ENCODE results near the genes ATF7IP, H4C16 and WBP11.

GRCh38 chr12:13218014-13219080 is 21.8 kb downstream of the EMP1 start:
- PRO-cap = no peak

- PRO-cap = no peak
These were observed 54.9 kb downstream of the EMP1 start for GRCh38 chr12:13251541-13251796.

DNA sequence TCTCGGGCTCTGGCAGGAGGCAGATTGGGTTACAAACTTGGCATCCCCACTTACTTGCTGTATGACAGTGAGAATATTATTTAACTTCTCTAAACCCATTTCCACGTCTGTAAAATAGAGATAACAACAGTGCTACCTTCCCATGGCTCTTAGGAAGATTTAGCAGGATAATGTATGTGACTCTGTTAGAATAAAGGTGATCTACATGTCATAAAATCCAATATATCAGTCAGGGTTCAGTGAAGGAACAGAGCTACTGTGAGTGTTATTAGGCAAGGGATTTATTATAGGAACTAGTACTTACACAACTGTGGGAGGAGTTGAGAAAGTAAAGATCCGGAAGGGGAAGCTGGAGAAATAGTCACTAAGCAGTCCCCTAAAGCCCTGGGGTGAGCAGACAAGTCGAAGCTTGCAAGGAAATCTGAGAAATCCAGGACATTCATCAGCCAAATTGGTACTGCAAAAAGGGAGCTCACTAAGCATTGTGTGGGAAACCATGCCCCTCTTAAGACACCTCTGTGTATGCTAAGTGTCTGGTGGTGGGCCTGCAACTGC is 92.0 kb upstream of the ATF7IP start:
- PRO-cap = no peak

DNA sequence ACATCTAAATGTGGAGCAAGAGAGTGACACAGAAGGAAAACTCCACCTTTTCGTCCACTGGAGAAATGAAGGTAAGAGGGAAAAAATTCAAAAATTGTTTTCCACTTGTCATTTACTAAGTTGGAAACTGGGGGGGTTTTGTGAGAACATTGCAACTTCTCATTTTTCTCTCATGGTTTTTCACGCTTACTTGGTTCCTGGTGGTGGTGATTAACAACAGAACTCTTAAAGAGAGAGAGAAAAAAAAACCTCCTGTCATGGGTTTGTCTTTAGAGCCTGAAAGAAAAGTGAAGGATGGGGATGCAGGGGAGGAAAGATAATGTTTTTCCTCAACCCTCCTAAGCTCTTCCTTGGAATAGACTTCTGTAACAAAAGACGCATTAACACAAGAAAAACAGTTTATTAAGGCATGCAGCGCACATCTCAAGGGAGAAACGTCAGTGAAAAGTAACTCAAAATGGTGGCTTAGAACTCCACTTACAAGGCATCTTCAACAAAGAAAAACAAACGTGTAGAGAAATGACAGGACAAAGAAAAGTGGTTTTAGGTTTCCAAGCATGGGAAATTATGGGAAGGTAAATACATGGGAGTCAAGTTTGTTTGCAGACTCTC is 81.9 kb upstream of the ATF7IP start:
- PRO-cap = no peak

DNA sequence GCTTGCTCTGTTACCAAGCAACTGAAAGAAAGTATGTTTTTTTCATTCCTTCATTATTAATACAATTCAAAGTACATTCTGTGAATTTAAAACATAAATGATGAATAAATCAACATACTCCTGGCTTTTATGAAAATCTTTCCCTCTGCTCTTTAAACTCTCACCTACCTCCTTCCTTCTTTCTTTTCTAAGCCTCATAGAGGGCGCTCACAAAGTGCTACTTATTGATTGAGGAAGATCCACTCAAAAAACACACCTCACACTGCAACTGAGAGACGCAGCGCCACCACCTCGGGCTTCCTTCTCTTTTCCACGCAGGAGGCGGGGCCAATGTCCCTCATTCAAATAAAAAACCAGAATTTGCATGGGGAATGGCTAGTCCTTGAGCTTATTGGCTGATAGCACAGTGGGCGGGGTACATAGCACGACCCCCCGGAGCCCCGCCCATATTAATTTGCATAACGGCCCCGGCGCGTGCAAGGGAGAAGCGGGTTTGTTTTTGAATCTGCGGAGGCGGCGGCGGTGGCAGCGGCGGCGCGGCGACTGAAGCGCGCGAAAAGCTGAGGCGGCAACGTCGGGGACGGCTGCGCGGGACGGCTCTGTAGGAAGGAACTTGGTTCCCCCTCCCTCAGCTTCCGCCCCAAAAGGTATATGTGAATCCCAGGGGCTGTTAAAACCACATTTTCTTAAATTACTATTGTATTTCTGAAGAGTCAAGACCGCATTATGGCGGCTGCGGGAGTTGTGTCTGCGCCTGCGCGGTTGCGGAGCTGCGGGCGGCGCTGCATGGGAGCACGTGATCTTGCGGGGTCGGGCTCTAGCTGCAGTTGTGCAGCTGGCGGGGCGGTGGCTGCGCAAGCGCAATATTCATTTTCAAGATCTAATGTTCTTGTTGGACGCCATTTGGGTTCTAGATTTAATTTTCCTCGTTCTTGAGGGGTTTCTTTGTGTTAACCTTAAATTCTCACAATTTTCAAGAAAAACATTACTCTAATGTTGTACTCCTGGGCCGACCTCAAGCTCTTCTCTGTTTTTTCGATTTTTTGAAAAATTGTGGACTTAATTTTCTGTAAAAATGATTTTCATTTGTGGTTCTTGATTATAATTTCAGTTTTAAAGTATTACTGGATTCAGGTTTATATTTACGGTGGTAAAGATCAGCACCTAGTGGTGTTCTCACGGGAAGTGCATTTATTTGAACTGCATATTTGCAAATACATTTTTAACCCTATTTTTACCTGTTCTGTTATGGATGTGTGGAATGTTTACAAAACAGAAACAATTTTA is at the start of gene ATF7IP:
Gene ATF7IP, plus strand, starts transcription at position 502 of the 1,287 bp plus-strand sequence.
- PRO-cap = bidirectional peak, plus-strand start at position 502 of the sequence, minus-strand start at position 311 of the sequence

DNA sequence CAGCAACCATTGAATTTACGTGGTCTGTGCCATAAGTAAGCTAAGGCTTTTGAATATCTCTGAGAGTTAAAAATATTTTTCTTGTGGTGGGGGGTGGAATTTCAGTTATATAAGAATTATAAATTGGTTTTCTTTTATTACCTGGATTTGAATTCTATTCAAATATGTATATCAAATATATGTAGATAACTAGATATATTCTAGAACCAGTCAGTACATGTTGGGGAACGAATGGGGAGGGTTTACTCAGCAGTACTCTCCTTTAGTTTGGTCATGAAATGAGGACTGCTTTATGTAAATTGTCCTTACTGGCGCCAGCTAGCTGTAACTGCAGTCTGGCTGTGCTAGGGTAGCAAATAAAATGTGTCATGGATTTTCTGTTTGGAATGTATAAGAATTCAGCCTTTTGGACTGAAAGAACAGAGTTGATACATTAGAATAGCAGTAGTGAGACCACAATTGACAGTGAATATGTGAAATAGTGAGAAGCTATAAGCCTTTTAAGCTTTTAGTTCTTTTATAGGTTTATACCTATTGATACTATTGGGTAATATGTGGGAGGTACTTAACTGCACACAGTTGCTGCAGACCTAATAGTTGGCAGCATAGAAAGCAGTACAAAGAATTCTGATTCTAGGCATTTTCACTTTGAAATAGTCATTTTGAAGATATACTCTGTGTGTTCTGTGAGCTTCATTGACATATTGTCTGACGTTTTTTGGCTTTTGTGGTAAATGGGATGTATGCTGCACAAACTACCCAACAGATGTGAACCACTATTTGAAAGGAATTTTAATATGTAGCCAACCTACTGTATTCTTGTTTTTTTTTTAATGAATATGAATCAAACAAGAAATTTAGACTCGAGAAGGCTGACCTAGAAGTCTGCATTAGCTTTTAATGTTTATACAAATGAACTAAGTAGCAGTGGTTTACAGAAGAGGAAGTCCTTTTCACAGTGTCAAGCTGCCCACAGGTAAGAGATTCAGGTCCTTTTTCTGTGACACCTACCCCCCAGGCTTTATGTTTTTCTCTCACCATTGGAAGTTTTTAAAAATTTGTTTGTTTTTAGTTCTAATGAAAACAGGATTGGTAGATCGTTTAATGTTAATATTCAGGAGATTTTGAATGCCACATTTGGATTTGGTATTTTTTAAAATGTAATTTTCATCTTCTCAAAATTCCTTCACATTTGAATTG is 29.2 kb downstream of the ATF7IP start:
- PRO-cap = no peak

GRCh38 chr12:14403560-14404139 is 38.2 kb downstream of the ATF7IP start:
- PRO-cap = no peak

GRCh38 chr12:14554197-14554932 is 13.3 kb downstream of the PLBD1 start:
- PRO-cap = no peak

GRCh38 chr12:14665461-14665736 is 31.0 kb downstream of the GUCY2C start:
- PRO-cap = no peak

DNA sequence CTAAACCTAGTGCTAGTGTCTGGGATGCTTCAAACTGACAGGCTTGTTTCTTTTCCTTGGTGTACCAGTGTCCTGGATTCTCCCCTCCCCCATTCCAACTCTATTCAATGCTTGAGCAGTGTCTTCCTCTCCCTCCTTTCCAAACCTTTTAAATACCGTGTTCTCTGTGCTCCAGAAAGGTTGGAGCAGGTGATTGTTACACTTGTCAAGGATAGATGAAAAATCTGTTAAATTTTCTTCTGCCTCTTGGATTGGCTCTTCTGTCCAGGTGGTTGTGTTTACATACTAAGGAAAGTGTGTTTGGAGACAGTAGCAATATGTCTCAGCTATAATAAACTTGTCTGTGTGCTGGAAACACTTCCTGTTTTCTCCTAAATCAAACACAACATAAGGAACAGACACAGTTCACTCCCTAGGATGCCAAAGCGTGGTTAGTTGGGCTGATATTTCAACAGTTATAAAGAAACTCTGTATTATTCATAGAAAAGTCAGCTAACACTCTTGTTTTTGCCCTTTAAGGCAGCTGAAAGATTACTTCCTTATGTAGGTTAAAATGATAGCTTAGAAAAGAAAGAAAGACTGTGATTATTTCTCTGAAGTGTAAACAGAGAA is 14.5 kb upstream of the GUCY2C start:
- PRO-cap = no peak

DNA sequence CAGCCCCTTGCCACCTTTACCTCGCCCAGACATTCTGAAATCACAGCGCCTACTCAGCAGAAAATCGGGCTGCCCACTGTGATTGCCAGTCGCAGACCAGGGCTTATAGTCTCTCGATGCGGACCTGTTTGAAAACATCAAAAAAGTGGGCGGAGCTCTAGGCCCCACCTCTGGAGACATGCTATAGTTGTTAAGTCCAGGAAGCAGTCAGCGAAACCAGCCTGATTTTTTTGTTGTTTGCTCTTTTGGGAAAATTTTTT is at the start of gene H4C16:
Gene H4C16, minus strand, starts transcription at position 80 of the 260 bp plus-strand sequence.
- PRO-cap = bidirectional peak, plus-strand start at position 181 of the sequence, minus-strand start at position 80 of the sequence

GRCh38 chr12:14777140-14777837 is 3.1 kb downstream of the H2AJ start:
- PRO-cap = no peak

DNA sequence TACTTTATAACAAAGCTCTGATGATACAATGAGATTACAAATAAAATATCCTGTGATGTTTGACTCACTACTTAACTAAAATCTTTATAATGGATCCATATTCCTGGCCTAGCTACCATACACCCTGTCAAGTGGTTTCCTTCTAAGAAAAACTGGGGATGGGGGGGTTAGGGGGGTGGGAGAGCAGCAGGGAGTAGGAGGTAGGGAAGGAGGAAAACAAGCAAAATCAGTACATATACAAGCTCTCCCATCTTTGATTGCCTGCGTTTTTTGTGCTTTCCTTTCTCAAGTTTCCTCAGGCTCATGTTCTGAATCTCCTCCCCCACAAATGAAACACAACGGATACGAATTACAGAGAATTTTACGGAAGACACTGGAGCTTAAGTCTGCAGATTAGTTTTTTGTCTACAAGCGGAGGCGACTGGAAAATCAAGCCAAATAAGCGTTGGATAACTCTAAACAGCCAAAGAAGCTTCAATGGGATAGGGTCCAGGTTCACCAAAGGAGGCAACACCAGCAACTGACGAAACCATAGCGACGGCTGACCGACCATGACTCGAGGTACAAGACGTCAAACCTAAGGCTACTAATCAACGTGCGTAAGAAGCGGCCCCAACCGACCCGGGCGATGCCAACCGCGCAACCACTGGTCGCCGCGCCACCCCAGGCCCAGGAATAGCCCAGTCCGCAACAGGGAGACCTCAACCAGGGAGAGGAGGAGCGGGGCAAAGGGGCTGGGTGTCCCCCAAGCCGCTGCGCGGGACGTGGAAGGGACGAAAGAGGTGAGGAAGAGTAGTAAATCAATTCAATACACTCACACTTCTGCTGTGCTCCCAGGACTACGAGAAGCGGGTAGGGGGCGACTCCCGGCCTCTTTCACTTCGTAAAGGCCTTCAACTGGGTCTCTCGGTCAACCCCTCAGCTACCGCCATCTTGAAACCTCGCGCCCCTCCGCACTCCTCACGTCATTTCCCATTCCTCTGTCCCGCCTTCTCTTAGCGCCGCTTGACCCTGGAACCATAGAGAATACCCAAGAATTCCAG is at the start of gene WBP11:
Gene WBP11, minus strand, starts transcription at position 945 of the 1,043 bp plus-strand sequence.
- PRO-cap = bidirectional peak, plus-strand start outside the sequence, minus-strand start at position 943 of the sequence

DNA sequence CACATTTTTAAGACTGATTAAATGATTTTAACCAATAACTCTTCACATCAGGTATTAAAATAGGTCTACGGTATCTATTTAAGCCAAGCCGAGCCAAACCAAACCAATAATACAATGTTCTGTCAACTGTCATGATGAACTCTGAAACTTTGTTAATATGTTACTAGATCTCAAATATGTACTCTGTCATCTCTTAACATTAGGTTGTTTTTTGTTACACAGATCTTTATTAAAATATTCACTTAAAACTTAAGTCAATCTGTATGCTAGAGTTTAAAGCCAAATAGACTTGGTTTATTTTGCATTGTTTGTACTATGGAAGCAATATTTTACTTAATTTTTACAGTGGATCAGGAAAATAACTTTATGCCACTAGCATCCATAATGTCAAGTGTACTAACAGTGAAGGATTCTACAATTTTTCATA is 929 bp downstream of the ART4 start:
- PRO-cap = no peak

- PRO-cap = no peak
These were observed 6.4 kb upstream of the ART4 start for GRCh38 chr12:14849598-14850169.

DNA sequence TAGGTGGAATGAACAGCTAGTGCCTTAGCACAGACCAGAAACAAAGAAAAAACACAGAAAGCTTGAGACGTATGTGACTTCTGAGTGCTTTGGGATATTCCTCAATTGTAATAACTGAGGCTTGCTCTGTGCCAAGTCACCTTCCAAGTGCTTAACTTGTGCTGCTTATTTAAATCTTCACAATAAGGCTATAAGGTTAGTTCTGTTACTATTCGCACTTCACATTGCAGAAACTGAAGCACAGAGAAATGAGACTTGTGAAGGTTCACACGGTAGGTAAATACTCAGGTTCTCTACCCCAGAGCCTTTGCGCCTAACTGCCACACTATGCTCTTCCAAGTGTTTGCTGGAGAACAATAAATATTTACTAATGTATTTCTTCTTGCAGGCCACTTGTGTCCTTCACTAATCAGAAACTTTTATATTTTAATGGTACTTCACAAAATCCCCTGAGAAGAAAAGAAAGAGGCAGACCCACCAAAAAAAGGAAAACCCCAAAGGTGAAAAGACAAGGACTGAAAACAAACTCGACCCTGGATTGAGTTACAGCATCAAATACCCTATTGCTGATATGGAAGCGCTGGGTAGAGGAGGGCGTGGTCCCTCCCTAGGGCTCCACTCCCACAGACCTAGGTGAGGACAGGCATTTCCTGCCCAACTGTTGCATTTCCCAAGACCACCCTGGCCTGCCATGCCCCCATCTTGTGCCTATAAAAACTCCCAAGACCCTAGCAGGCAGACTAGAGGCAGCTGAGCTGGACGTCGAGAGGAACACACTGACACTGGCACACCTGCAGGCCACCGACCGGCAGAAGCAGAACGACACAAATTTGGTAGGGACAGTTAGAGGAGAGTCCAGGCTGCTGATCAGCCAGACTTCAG is 18.2 kb upstream of the MGP start:
- PRO-cap = no peak

DNA sequence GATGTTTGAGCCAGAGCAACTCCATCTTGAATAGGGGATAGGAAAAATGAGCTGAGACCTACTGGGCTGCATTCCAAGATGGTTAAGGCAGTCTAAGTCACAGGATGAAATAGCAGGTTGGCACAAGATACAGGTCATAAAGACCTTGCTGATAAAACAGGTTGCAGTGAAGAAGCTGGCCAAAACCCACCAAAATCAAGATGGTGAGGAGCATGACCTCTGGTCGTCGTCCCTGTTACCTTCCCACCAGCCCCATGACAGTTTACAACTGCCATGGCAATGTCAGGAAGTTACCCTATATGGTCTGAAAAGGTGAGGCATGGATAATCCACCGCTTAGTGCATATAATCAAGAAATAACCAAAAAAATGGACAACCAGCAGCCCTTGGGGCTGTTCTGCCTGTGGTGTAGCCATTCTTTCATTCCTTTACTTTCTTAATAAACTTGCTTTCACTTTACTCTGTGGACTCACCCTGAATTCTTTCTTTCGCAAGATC is 13.6 kb downstream of the ERP27 start:
- PRO-cap = no peak

DNA sequence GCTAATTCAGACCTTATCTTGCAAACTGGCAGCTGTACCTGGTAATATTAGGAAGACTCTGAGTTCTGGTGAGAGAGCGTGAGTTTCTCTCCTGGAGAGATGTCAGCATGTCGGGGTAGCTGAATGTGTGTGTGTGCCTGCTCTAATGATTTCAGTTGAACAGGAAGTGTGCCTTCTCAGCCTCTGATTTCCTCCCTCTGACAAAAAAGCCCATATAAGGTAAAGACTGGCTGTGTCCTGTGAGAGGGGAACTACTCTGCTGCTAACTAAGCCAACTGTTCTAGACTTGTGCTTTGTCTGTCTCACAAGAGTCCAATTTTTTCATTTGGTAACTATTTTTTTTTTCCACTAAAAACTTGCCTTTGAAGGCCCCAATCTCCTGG is 10.4 kb upstream of the ERP27 start:
- PRO-cap = unidirectional peak, minus-strand start at position 147 of the sequence

DNA sequence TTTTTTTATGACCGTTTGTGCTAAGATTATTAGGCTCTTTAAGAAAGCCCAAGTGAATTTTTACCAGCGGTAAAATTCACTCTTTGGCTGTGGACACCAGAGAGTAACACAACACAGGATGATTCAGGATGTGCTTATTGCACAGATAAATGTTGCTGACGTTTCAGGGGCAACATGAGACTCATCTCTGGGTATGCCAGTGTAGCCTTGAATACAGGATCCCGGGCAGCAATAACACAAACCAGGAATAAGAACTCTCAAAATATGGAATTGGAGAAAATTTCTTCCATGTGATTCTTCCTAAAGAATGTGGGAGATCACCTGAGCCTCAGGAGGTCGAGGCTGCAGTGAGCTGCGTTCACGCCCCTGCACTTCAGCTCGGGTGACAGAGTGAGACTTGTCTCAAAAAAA is 2.7 kb downstream of the ARHGDIB start:
- PRO-cap = no peak

- PRO-cap = no peak
These were observed 838 bp upstream of the ARHGDIB start for GRCh38 chr12:14962180-14962698.